ENCODE measurements around the genes MERTK, SLC20A1 and IL36A.

- PRO-cap: no peak
Measured at GRCh38 chr2:110104373-110104934, 11.2 kb downstream of the MALL start.

GRCh38 chr2:110155806-110156407 is 40.3 kb upstream of the MALL start:
- PRO-cap: no peak

DNA sequence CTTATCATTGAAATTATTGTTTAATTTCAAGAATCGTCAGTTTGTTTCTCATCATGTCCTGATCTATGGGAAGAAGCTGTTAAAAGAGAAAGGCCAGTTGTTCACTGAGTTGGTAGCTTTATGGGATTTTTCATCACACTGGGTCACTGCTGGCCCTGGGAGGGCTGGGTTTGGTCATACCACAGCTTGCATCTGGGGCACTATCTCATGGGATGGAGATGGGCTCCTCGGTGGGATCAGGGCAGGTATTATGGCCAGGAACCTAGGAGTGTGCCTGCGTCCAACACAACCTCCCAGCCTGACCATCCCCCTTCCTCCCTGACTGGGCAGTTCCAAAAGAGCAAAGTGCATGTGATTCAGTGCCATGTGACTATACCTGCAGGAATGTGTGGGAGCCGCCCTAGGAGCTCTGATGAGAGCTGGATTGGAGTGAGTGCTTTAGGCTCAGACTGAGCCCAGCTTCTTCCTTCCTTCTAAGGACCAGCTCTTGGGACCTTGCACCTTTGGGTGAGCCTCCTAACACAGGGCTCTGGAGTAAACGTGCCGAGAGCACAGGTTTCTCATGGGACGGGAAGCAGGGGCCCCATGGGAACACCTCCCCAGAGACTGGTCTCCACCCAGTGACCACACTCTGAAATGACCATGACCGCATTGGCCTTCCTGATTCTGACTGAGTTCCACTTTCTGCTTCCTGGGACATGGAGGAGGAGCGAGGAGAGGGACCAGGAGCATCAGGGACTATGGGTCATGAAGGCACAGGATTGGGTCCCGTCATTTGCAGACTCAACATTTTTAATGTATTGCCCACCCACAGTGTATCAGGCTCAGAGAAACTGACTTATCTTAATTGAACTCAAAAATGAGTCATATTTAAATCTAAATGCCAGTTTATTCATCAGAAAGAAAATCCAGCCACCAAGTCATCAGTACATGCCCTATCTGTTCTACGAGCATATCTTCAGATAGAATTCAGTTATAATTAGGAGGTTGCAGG is 87.9 kb upstream of the BCL2L11 start:
- PRO-cap: no peak

GRCh38 chr2:111617789-111618941 is 265.8 kb downstream of the ANAPC1 start:
- PRO-cap: no peak

GRCh38 chr2:111898393-111899367 is at the start of gene MERTK:
TSS of gene MERTK (plus strand) at chr2:111898607.
- PRO-cap: bidirectional peak, plus-strand start at chr2:111898614, minus-strand start at chr2:111898310; bidirectional peak, plus-strand start at chr2:111898786, minus-strand start at chr2:111898787

- PRO-cap: no peak
Measured at GRCh38 chr2:111906435-111906960, 8.1 kb downstream of the MERTK start.

DNA sequence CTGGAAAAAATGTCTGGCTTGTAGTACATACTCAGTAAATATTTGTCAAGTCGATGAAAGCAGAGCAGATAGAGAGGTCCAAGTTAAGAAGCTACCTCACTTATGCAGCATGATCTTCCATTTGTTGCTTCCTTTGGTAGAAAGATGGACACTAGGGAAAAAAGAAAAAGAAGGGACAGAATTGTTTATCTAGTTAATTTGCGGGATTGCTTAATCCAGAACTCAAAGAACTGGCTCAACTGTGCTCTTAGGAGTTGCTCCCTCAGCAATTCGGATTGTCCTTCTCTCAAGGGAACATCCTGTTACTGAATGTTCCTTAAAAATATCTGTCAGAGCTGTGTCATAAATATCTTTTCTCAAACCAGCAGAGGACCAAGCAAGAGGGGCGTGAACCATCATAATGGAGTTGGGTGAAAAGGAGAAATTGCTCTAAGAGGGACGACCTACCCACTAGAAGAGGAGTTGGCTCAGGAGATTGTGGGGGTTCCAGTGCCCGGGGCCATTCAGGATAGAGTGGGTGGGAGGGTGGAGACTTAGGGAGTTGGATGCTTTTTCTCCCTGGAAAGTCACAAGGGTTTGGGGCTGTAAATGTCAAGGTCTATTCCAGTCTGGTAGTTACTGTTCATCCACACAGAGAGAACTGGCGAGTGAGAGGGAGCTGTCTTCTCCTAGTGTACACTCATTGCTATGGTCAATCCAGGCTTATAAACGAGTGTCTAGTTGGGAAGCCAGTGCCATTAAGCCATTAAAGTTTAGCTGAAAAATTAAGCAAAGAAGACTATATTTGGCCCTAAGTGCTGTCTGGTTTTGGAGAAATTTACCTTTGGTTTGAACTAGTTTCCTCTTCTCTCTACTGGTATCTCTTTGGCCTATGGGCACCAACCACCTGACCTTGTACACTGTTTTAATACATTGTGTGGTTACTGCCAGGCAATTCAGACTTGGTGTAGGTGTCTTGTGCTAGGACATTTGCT is 59.6 kb downstream of the MERTK start:
- PRO-cap: no peak

DNA sequence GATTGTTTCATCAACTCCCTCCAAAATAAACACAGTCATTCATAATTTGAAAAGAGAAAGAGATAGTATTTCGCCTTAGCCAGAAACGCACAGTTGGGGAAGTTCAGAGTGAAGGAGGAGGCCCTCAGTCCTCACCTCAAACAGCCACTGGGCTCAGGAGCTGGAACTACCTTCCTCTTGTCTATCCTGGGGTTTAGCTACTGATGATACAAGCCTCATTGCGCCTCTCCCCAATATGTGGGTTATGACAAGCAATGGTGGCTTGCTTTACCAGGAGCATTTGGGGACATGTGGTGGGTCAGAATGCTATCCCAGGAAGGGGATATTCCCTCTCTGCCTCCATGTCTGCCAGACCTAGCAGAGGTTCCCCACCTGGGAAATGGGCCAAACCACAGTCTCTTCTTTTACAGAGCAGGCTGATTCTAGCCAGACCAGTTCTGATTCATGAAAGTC is 22.2 kb upstream of the TMEM87B start:
- PRO-cap: no peak

- PRO-cap: no peak
Measured at GRCh38 chr2:112063533-112064522, 8.8 kb downstream of the TMEM87B start.

GRCh38 chr2:112154616-112155305 is 16.6 kb downstream of the FBLN7 start:
- PRO-cap: no peak

GRCh38 chr2:112314753-112315408 is 39.5 kb downstream of the ZC3H6 start:
- PRO-cap: no peak

GRCh38 chr2:112315568-112315897 is 40.1 kb downstream of the ZC3H6 start:
- PRO-cap: no peak

DNA sequence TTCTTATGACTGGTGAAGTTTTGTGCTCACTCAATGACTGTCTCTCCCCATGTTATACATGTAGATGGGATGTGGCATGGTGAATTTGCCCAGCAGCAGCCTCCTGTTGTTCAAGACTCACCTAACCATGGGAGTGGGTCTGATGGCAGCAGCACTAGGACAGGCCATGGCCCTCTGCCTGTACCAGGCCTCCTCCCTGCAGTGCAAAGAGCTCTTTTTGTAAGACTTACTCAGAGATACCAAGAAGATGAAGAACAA is 49.4 kb downstream of the ZC3H6 start:
- PRO-cap: no peak

- PRO-cap: no peak
Measured at GRCh38 chr2:112614175-112615081, 30.0 kb downstream of the CHCHD5 start.

DNA sequence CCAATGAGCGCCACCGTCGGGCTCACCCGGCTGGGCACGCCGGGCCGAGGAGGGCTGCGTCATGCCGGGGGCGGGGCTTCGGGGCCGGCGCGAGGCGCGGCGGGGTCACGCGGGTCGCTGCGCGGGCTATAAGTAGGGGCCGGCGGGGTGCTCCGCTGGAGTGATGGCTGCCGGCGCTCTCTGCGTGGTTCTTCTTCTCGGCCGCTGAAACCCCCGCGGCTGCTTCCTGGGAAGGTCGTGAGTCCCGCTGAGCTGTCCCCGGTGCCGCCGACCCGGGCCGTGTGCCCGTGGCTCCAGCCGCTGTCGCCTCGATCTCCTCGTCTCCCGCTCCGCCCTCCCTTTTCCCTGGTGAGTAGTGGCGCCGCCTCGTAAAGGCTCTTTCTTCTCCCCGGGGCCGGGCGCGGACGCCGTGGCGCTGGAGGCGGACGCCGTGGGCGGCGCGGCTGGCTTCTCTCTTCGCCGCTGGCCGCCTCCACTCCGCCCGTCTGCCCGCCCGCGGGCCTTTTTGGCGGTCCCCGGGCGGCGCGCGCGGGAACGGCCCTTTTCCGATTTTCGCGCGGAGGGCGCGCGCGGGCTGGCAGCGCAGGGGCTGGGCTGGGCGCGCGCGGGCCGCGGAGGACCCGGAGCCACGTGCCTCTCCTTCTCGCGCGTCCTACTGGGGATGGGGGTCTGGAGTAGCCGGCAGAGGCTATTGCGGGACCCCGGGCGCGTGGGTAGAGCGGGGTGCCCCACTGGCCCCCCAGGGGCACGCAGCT is at the start of gene SLC20A1:
SLC20A1 (plus strand) TSS at position 158 of the 755 bp plus-strand sequence.
- PRO-cap: bidirectional peak, plus-strand start at position 158 of the sequence, minus-strand start outside the sequence; bidirectional peak, plus-strand start at position 377 of the sequence, minus-strand start at position 507 of the sequence

DNA sequence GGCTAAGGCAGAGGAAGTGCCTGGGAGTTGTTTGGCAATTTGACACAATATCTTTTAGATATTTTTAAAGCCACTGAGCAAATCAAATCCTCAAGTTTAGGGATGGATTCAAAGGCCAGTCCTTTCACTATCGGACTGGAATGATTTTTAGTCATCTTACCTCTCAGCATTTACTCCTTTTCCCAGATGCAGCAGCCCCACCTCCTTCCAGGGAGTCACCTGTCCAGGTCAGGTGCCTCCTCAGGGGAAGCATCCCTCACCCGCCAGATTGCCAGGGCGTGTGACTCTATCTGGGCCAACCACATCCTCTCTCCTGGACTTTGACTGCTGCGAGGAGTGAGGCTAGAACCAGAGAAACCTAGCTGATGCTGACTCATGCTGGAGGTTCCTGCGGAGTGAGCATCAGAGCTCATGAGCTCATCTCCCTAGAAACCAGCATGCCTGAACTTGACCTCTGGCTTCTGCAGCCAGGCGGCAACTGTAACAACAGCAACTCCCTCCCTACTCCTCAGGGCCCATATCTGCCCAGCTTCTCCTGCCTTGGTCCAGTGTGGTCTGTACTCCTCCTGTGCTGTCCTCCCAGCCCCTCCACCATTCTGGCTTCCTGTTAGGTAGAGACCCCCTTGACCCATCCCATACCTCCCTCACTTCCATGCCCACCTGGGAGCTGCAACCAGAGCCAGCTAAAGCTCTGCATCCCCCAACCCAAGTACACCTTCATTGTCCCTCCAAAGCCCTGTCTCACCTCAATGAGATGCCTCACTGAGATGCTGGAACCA is 28.3 kb upstream of the NT5DC4 start:
- PRO-cap: no peak

- PRO-cap: no peak
Measured at GRCh38 chr2:112996587-112997159, 8.6 kb upstream of the IL36A start.

DNA sequence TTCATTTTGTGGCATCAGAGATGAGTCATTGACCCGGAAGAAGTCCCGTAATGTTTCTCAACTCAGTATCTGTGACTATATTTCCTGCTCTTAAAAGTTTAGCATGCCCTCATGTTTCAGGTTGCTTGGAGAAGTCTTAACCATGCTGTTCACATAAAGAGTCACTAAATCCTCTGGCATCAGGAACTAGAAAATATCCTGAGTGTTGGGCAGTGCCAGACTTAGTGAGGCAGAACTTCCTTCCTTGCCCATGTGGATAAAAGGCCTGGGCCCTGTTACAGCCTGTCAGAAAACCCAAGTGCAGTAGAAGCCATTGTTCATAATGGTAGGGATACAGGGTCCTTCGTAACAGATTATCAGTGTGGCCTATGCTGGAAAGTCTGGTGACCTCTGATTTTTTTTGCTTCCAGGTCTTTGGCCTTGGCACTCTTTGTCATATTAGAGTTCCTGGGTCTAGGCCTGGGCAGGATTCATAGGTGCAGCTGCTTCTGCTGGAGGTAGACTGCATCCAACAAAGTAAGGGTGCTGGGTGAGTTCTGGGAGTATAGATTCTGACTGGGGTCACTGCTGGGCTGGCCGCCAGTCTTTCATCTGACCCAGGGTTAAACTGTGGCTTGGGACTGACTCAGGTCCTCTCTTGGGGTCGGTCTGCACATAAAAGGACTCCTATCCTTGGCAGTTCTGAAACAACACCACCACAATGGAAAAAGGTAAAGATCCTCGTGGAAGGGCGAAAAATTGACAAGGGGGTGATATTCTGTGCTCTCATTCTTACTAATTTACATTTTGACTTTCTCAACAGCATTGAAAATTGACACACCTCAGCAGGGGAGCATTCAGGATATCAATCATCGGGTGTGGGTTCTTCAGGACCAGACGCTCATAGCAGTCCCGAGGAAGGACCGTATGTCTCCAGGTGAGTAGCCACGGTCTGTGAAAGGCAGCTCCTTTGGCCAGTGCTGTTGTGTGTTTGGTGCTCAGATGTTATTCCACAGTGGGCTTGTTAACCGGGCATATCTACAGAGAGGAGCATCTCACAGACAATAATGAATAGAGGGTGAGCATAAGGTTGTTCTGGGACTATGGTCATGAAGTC is at the start of gene IL36A:
IL36A (plus strand) TSS at position 288 of the 1,096 bp plus-strand sequence.
- PRO-cap: no peak

DNA sequence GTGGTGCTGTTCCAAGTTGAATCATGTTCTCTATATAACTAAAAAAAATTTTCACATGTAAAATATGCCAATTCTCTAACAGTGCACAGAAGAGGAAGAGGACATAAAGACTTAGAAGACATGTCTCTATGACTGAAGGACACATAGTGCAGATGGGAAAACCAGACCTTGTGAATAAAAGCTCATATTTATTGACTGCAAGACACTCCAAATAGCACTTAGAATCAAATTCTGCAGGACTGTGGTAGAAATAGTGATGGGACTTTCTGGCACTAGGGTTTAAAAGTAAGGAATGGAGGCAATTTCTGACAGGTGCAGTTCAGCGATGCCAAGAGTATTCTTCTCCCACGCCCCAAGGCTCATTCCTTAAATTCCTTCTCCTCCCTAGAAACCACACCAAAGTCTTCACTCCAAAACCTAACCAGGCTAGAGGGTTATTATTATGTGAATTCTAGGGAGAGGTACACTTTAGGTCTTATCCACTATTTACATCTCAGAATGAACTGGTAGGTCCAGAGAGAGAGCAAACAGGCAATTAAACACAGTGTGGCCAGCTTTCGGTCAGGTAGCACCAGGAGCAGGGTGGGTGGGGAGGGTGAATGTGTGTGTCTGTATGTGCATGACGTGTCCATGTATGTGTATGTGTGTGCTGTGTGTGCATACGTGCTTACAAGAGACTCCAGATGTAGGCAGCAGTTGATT is 11.3 kb downstream of the IL1F10 start:
- PRO-cap: no peak

GRCh38 chr2:113175037-113175593 is 1.3 kb downstream of the PSD4 start:
- PRO-cap: unidirectional peak, minus-strand start at chr2:113175306; bidirectional peak, plus-strand start at chr2:113175437, minus-strand start at chr2:113175306

Data from left lung (tissue), 1 donor.